SK-N-MC (cell line): ENCODE data around the gene EFNB2.

GRCh38 chr13:99983701-99984409 lies 2.3 kb downstream of the ZIC2 start:
- RRBS, result no CpG with 5 or more reads among the region's 33 CpGs

DNA sequence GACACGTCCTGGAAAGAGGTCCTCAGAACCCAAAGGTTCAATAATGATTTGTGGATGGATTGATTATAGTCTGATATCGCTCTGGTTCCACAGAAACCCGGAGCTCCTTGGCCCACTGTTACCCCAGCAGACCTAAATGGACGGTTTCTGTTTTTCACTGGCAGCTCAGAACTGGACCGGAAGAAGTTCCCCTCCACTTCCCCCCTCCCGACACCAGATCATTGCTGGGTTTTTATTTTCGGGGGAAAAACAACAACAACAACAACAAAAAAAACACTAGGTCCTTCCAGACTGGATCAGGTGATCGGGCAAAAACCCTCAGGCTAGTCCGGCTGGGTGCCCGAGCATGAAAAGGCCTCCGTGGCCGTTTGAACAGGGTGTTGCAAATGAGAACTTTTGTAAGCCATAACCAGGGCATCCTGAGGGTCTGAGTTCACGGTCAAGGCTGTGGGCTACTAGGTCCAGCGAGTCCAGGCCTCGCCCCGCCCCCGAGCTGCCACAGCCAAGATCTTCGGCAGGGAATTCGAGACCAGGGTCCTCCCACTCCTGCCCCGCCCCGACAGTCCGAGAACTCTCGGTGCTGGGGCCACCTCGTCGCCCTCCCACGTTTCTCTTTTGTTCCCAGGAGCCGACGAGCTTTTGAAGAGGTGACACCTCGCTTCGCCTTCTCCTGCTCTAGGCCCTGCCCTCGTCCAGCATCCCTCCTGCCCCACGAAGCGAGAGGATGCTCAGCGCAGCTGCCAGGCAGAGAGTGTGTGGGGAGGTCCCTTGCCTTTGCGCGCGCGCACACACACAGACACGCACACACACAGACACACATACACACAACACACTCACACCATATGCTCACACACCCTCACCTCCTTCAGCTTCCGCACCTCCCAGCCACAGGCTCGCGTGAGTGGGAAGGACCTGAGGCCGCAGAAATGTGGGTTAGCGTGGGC lies 8.7 kb downstream of the ZIC2 start:
- RRBS, result 97% methylated on average over 2 of the region's 44 CpGs

DNA sequence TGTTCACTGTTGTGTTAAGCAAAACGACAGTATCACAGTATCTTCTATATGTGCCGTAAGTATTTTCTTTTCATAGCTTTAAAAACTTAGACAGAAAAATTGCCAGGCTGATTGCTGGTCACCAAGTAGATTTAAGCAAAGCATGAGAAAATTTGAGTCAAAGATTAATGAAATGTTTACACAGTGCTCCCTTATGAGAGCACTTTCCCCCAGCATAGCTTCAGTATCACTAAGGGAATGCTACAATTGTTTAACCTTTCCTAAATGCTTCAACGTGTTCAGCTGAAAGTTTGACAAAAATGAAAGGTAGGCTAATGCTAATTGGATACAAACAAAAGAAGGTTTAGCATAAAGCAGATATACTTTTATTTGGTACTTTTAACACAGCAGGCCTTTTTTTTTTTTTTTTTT lies 23.3 kb downstream of the PCCA start:
- RRBS, result no CpG with 5 or more reads among the region's 3 CpGs

DNA sequence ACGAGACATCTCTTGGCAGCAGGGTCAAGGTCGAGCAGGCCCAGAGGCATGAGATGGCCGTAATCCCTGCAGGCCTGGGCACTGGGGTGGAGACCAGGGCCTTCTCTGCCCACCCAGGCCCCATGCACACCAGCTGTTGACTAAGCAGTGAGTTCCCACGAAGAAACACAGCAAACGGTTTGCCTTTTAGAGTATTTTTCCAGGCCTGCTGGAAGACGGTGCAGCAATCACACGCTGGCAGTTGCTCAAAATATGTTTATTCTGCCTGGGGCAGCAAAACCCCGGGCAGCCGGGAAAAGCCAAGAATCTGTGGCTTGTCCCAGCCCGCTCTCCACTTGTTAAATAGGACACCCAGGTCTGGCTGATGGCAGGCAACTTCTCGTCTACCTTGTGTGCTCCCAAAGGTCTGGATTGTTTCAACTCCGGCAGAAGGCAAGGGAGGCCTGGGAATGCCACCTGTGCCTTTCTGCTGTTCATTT lies 40.8 kb downstream of the GGACT start:
- RRBS, result no CpG with 5 or more reads among the region's 12 CpGs

DNA sequence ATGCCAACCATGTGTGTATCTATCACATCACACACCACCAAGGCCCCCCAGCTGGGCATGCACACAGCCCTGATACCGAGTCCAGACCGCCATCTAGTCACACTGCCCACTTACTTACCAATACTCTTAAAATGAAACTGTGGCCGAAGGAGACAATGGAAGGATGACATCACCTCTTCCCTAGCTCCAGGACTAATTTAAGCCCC lies 507 bp upstream of the GGACT start:
- RRBS, result no CpG with 5 or more reads among the region's 3 CpGs

- RRBS, result no CpG with 5 or more reads among the region's 6 CpGs
Observed at GRCh38 chr13:100603964-100604735, 15.6 kb upstream of the GGACT start.

DNA sequence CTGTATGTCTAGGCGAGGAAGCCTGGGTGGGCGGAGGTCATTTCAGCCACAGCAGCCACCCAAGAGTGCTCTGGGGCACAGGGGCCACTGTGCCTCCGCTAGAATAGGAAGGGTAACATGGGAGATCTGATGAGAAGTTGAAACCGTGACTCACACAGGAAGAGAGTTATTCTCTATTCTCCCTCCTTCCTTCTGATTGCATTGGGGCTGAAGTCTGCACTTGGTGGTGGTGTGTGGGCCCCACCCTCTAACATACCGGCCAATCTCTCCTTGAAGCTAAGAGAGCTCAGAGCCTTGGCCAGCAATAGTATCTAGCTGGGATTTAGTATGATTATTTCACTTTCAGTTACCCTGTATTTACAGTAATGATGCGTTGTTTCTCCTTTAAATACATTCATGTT lies 20.3 kb upstream of the GGACT start:
- RRBS, result no CpG with 5 or more reads among the region's 6 CpGs

GRCh38 chr13:100625438-100626132 lies 37.0 kb upstream of the GGACT start:
- RRBS, result no CpG with 5 or more reads among the region's 13 CpGs

DNA sequence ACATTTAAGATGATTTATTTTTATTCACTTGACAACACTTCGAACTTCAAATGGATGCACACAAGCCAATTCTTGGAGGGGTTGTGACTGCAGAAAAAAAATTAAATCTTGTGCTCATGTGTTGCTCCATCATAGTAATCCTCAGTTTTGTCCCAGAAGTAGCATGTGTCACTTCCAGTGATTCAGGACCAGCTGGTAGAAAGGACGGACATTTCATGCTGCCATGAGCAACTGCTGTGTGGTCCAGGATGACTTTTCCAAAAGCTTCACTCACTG lies 71.1 kb downstream of the ITGBL1 start:
- RRBS, result no CpG with 5 or more reads among the region's 2 CpGs

GRCh38 chr13:101755465-101755975 lies 161.2 kb downstream of the FGF14 start:
- RRBS, result no CpG with 5 or more reads among the region's 2 CpGs

DNA sequence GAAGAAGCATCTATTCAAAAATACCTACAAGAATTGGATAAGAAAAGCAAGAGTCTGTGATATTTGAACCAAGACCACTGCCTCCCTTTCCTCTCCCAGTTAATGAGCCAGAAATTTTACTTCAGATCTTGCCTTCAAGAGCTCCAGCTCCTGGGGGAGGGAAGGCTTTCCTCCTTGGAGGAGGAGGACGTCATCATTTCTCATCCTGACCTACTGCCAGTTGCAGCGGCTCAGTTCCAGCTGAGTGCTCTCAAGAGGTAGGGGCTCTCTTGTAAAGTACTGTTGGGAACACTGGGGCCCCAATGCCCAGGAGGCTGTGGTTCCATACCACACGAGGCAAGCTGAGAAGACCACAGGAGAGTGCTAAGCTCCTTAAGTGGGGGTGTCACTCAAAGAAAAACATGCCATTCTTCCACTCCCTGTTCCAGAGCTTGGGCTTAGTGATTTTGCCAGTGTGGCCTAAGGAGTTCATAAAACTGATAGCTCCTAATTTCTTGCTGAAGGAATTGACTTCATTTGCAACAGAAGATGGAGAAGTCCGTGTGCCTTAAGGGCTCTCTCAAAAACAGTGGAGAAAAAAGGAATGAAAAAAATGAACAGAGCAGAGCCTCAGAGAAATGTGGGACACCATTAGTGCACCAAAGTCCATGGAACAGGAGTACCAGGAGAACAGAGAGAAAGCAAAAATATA lies 36.1 kb downstream of the METTL21C start:
- RRBS, result no CpG with 5 or more reads among the region's 4 CpGs

DNA sequence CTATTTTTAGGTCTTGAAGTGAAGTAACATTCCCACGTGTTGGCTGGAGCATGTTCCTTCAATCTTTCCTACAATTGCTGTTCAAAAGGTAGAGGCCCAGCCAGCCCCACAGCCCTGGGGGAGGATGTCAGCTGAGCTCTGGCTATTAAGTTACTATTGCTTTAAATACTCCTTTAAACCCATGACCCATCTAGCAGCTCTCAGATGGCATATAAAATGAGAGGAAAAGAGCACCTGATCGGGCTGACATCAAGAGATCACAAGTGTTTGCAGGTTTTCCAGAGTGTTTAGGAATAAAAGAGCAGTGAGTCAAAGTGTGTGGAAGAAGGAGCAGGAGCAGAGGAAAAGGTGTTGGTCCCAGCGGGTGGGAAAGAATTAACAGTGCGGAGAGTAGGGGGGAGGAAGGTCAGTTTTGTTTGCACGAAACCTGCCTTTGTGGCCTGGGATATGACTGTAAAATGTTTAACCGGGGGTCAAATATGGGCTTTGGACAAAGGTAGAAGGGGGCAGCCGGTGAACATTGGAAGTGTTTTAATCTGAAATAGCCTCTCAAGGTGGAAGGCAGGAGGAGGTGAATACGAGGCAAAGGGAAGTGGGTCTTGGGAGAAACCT lies 3.1 kb downstream of the METTL21C start:
- RRBS, result no CpG with 5 or more reads among the region's 8 CpGs

- RRBS, result no CpG with 5 or more reads among the region's 16 CpGs
Observed at GRCh38 chr13:102875183-102876081, 29.6 kb downstream of the ERCC5 start.

DNA sequence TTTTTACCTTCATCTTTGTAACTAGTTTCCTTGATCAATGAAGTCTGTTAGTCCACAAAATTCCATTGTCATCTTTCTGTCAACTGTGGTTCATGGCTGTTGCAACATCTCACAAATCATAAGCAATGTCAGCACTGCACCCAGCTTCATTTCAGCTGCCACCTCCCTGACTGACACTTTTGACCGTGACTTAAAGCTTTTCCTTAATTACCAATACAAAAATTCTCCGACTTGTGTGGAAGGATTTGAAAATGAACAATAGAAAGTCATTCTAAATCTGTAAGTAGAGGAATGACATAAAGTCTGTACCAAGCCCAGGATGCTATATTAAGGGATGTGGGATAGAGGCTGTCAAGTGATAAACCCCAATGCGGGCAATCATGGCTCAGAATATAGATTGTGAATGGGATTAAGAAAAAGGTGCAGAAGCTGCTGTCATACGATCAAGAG lies 756.0 kb upstream of the SLC10A2 start:
- RRBS, result no CpG with 5 or more reads among the region's 4 CpGs

- RRBS, result no CpG with 5 or more reads among the region's 3 CpGs
Observed at GRCh38 chr13:104984124-104984953, 481.5 kb upstream of the DAOA start.

- RRBS, result no CpG with 5 or more reads among the region's 11 CpGs
Observed at GRCh38 chr13:106099826-106100056, 435.7 kb downstream of the EFNB2 start.

DNA sequence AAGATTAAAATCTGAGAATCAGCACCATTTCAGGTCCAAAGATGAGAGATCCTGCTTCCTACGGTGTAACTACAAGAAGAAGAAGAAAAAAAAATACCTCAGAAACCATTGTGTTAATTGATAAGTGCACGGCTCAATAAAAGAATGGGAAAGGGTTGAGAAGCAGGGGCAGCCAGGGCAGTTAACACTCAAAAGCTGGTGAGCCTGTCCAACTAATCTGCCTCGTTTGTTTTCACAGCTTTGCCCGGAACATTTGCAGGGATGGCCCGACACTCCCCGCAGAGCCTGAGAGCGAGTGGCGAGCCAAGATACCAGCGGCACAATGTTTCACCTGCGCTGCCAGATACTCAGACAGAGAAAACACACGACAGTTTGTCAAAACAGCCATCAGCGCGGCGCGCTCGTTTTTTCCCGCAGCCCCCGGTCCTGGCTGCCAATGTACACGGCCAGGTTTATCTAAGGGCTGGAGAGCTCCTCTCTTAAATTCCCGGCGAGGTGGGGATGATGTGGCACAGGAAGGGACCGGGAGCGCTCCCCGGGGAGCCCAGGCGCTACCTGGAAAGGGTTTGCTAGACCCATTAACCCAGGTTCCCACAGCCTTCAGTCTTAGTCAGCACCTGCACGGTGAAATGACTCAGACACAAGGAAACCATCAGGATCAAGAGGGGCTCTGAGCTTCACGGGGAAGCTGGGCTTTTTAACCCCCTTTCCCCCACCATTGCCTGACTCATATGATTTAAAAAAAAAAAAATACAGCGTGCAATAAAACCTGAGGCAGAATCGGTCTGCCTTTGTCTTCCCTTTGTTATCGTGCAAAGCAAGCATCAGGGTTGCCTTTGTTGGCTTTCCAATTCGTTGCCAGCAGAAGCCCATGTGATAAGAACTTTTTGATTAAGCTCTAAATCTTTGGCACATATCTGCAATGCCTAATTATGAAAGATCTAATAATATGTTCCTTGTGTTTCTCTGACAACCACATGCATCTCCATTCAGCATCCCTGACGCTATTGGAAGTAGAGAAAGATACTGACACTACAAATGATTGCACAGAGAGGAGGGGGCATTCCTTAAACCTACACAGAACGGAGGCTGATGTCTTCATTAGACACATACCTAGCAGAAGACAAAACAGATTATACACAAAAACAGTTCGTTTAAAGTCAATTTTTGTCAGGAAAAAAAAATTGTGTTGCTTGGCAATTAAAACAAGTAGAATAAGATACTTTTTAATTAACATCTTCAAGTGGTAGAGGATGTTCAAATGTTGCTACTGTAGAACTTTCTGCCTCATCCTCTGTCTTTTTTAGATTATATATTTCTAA lies 186.1 kb downstream of the EFNB2 start:
- RRBS, result 4% methylated on average over 3 of the region's 34 CpGs

GRCh38 chr13:106535323-106536276 lies at the start of gene EFNB2:
Gene EFNB2, minus strand, starts transcription at chr13:106535662.
- RRBS, result 1% methylated on average over 75 of the region's 146 CpGs

- RRBS, result 2% methylated on average over 20 of the region's 42 CpGs
Observed at GRCh38 chr13:106536277-106536941, 947 bp upstream of the EFNB2 start.

DNA sequence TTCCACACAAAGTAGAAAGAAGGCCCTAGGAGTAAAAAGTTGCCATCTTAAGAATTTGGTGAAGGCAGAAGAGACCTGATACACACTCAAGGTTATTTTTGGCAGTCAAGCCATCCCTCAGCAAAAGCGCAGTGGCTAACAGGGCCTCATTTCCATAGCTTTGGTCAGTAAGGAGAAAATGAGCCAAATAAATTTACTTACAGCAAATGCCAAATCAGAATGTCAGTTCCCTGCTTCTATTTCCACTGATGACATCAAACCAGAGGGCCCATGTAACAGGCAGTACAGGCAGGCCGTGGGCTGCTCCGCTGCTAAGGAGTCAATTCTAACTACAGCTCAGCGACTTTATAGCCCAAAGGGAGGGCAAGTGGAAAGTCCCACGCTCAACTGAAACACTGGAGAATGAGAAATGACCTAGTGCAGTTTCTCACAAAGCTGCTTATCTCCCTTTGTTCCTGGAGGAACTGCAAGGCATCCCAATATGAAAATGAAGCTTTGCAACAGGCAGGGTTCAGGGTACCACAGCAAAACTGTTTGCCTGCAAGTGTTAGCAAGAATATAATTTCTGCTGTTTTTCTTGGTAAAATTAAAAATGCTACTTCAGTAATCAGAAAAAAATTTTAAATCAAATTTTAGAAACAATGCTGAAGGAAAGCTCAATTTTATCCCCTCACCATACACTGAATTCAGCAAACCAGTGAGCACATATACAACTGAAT lies 6.1 kb downstream of the ARGLU1 start:
- RRBS, result no CpG with 5 or more reads among the region's 5 CpGs